HCT116 (cell line): ENCODE data around the gene EPAS1.

DNA sequence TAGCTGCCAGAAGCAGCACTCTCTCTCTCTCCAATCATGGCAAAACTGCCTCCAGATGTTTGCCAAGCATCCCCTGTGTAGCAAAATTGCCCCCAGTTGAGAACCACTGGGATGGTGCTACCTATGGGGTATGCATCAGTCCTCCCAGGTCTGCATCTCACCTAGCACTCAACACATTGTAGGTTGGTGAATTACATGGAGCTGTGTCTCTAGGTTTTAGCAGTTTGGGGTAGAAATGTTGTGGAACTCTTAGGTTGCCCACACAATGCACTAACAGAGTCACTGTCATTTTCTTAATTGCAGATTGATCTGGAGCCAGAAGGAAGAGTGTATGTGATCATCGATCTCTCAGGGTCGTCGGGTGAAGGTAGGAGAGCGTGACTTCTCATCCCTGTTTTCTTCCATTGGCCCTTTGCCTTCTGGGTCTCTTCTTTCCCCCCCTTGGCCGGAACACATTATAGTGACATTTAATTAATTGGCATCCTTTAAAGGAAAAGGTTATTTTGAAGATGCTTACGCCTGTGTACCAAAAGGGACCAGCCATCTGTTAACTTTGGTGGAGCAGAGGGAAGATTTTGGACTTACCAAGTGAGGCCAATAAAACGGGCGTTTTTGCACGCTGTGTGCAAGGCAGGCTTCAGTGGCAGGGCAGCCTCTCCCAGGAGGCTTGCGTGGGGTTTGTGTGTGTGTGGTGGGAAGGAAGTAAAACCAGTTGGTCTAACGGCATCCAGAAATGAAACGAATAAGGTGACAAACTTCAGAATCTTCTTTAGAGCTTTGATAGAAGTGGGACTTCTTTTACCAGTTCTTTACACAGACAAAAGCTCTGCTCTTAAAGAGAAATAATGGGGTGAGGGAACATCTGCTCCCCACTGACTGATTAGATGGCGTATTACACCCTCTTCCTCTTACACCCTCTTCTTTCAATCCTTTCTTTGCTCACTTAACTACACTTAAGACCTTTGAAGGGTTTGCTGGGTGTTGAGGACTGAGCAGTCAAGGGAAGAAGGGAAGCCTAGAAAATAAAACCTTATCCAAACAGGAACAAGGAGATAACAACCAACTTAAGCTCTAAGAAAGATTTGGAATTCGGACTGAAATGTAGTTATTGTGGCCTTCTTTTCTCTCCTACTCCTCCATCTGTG, 191.6 kb downstream of the PRKCE start:
- RRBS = no CpG with 5 or more reads among the region's 14 CpGs

- RRBS = no CpG with 5 or more reads among the region's 12 CpGs
Measured at GRCh38 chr2:45906418-45907135, 255.1 kb downstream of the PRKCE start.

DNA sequence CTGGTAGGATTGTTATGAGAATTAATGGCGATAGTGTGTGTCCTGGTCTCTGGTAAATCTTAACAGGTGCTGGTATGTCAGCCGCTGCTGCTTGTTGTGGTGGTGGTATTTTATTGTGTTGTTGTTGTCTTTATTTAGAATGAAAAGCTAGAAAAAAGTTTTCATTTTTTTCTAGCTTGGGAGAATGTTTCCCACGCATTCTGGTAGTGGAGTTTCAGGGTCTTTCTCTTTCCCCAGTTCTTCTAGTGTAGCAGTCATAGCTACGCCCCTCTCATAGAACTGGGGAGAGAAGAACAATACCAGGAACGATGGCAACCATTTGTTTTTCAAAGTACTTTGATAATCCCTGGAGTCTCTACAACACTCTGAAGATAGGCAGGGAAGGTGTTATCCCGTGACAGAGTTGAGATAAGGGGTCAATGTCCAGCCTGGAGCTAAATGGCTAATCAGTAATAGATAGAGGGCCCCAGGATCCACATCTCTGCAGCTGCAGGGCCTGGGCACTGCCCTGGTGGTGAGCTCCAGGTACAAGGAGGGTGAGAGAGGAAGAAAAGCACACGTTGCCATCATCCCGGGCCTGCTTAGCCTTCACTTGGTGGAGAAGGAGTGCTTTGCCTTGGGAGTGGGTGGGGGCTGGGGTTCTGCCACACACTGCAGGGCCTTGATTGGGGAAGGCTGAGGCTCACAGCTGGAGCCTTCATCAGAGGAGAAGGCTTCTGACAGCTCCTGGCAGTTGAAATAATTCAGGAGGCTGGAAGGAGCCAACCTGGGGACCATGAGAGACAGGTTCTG, 260.6 kb downstream of the PRKCE start:
- RRBS = no CpG with 5 or more reads among the region's 8 CpGs

GRCh38 chr2:45928879-45929555, 277.5 kb downstream of the PRKCE start:
- RRBS = no CpG with 5 or more reads among the region's 18 CpGs

DNA sequence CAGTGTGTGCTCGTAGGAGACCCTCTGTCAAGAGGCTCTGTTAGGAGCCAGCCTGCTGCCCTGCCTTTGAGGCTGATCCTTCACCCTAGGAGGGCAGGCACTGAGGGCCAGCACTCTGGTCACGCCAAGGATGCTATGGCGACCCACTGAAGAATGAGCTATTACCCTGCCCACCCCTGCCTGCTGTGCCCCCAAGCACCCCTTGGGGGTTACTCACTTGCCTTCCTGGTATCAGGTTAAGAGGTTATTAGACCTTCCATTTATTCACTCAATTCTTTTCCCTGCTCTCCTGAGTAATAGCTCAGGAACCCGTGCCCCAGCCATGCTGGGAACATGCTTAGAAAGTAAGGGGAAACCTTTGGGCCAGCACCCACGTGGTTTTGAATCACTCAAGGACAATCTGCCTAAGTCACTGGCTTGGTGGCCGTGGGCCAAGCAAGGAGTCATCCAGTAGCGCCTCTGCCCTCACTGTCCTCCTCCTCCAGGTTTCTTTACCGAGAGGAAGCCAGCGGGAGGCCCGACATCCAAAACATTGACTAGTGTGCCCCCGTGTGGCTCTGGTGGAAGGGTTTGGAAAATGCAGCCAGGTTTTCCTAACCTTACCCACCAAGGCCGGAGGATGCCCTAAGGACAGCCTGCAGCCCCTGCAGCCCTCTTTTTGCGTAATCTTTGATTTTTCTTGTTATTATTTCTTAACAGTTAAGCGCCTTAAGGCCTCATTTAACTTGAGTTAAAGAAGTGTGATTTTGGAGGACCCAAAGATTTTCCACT, 284.7 kb downstream of the PRKCE start:
- RRBS = no CpG with 5 or more reads among the region's 14 CpGs

GRCh38 chr2:45938275-45938774, 286.9 kb downstream of the PRKCE start:
- RRBS = no CpG with 5 or more reads among the region's 1 CpG

GRCh38 chr2:46277260-46277655, 19.9 kb upstream of the EPAS1 start:
- RRBS = 95% methylated on average over 2 of the region's 6 CpGs

GRCh38 chr2:46297249-46298232, at the start of gene EPAS1:
Gene EPAS1 (plus strand): TSS chr2:46297407.
- RRBS = 2% methylated on average over 27 of the region's 103 CpGs

DNA sequence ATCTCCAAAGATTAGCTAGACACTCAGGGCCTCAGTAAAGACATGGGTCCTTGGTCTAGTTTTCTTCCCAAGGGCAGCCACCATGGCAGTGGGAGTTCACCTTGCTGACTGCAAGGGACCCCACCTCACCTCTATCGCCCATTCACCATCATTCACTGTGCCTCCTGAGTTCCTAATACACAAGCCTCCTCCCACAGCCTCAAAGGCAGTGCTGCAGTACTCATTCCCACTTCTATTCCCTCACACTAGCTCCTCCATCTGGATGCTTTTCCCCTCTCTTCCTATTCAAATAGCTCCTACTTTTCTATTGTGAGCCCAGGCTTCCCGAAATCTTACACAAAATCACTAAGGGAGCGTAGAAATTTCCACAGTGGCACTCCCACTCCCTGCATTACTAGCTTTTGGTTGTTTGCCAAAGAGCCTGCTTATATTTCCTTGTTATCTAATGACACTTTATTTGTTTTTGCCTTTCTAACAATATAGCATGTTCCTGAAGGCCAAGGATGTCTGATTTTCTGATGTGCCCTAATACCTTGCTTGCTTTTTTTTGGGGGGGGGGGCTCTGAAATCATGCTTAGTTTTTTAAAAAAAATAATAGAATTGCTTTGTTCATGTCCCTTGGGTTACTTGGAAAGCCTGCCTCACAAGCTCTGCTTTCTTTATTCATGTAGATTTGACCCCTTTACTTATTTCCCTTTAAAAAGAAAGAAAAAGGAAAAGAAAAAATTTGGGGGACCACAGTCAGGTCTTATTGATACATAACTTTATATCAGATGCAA, 10.9 kb downstream of the EPAS1 start:
- RRBS = no CpG with 5 or more reads among the region's 3 CpGs

DNA sequence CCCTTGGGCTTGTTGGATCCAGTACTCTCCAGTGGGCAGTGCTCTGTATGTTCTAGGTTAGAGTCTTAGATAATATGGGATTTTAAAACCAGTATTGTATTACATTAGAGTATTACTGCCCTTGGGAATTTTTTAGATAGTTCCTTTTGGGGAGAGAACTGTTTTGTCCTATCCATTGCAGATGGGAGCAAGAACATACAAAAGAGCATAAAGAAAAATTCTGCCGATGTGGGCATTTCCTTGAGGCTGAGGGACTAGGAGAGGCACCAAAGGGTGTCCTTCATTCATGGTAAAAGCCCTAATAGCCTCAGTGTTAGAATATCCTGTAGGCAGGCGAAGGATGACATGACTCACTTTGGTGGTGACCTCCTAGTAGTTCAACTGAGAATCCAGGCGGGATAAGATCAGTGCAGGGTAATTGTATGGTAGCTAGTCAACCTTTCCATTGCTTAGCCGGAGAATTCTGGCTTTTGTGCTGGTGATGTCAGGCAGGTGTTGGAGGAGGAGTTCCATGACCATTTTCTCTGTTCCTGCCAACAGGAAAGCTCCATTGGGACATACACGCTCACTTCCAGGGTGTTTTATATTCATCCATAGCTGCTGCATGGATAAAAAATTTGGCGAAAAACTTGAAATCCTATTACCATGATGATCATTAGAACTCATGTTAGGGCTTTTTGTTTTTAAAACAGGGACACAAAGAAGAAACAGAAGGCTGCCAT, 28.1 kb downstream of the EPAS1 start:
- RRBS = no CpG with 5 or more reads among the region's 6 CpGs

DNA sequence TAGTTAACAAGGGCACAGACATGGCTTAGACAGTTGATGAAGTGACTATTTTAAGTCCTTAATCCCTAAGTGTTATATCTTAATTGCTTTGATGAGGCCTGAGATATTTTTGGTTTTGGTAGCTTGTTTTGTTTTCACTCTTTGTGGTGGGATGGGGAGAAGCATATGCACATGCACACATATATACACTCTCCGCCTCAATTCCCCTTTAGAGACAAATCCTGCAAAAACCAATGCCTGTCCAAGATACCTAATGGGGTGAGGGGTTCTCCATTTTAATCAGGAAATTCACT, 66.7 kb downstream of the EPAS1 start:
- RRBS = no CpG with 5 or more reads among the region's 1 CpG

DNA sequence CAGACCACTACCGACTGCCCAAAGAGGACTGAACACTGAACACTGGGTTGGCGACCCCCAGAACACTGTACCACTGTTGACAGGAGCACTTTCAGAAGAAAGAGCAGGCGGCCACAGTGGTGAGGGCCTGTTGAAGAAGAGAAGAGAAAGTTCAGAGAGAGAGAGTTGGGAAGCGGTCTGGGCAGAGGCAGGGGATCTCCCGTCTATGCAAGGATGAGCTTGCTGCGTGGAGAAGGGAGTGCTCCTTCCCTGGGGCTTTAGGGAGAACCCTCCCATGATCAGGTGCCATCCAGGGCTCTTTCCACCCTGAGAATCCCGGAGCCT, 85.6 kb downstream of the EPAS1 start:
- RRBS = no CpG with 5 or more reads among the region's 7 CpGs

DNA sequence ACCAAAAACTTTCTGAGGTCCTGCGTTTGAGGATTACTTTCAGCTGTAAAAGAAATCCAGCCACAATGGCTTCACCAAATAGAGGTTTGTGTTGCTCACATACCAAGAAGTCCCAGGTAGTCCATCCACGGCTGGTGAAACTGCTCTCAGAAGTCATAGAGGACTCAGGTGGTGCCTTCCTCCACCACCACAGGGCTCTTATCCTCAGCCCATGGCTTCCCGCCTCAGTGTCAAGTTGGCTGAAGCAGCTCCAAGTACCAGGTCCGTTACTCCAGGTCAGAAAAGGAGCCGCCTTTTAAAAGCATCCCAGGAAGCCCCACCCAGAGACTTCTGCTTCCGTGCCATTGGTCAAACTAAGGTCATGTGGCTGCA, 54.8 kb upstream of the RHOQ start:
- RRBS = no CpG with 5 or more reads among the region's 6 CpGs

GRCh38 chr2:46534756-46535011, 7.6 kb upstream of the RHOQ start:
- RRBS = no CpG with 5 or more reads among the region's 3 CpGs

DNA sequence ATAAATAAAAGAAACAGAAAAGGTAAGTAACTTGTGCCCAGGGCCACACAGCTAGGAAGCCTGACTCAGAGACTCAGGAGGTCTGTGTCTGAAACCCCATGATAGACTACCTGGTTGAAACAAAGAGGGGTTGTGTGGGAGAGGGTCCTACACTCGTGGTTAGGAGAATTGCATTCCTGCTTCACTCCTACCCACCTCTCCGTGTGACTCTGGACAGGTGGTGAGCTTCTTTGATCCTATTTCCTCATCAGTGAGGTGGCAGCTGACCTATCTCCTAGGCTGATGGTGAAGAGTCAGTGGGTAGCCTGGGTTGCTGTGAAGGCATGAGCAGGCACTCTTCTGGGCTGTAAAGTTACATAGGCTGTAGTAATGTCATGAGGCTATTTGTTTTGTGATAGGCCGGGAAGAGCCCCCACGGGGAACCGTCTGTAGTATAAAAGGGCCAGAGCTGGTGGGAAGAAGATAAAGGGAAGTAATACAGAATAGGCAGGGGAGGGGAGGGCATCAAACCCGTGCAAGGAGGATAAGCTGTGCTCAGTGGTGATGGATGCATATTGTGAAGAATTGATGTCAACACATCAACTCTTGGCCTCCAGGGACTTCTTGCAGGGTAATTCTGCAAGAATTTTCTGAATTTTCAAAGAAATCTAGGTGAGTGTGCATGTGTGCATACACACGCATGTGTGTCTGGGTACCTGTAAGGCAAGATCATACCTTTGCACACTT, 20.8 kb upstream of the ATP6V1E2 start:
- RRBS = no CpG with 5 or more reads among the region's 7 CpGs

DNA sequence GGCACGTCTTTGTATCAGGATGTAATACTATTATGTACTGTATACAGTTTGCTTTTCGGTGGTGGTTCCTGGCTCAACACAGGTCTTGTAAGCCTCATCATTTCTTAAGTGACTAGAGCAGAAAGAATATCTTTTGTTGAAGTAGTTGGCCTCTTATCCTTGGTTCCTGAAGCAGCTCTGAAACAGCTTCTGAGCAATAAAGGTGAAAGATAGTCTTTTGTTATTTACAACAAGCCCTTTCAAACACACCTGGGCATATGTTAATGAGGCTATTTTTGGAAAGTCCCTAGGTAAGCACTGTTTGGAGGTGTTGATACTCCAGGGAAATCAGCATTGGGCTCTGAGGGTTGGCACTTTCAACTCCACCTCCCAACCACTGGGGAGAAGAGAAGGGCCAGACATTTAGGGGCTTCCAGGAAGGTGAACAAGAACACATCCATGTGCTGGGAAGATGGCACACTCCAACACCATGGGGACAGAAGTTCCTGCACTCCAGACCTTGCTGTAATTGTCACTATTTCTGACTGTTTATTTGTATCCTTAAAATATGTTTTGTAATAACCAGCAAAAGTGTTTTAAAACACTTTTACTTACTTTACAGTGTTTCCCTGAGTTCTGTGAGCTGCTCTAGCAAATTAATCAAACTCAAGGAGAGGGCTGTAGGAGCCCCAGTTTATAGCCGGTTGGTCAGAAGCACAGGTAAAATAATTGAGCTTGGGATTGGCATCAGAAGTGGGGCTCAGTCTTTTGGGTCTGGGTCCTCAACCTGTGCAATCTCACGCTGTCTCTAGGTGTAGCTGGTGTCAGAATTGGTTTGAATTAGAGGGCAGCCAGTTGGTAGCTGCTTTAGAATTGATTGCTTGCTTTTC, 5.7 kb downstream of the SOCS5 start:
- RRBS = no CpG with 5 or more reads among the region's 4 CpGs

GRCh38 chr2:46765770-46766761, 67.0 kb downstream of the SOCS5 start:
- RRBS = no CpG with 5 or more reads among the region's 7 CpGs

- RRBS = no CpG with 5 or more reads among the region's 16 CpGs
Measured at GRCh38 chr2:46814079-46814633, 101.5 kb downstream of the MCFD2 start.

GRCh38 chr2:46878726-46879402, 36.7 kb downstream of the MCFD2 start:
- RRBS = no CpG with 5 or more reads among the region's 11 CpGs

DNA sequence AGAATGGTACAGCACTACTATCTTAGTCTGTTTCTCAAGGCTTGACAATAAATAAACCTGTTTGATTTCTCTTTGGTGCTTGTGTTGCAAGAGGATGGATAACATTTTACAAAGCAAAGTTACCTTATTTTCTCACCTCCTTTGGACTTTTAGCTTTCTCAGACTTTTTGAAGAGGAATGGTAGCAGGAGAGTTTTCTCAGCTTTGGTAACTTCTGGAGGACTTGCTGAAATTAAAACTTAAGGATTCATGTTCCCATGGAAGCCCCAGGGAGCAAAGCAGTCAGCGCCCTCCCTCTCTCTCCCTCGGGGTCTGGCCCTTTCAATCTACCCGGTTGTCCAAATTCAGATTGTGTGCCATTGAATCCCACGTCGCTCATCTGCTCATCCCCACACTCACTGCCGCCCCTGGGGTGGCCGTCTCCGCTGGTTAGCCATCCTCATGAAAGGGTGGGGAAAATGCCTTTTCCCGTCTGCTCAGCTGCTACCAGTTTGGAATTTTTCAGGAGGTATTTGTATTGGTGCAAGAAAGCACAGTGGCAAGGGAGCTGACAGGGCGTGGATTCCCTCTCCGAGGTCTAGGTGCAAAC, 27.2 kb downstream of the MCFD2 start:
- RRBS = no CpG with 5 or more reads among the region's 11 CpGs